Gastroesophageal sphincter (tissue), 4 donors: ENCODE results near the genes OR4C3, OR4A47, OR4A15 and OR5M3.

DNA sequence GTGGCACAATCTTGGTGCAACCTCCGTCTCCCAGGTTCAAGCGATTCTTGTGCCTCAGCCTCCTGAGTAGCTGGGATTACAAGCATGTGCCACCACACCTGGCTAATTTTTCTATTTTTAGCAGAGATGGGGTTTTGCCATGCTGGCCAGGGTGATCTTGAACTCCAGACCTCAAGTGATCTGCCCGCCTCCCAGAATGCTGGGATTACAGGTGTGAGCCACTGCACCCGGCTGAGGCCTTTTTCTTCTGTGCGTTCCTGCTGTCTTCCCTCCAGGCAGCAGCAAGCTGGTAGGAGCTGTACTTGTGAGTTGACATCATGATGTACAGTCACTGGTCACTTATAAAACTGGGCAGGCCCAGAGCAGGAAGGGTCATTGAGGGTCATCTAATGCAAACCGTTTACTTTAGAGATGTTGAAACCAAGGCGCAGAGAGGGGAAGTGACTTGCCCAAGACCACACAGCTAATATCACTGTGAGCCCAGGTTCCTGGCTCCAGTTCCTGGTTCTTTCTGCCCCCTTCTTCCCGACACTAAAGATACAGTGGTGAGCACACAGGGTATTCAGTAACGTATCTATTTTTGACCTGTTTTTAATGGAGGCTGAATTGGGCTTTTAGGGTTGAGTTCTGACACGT is 27.2 kb downstream of the PTPRJ start:
- PRO-cap, result no peak
- RAMPAGE, long total RNA, 4 experiments, result no peak in any of the 4 experiments

GRCh38 chr11:48020143-48020829 is 39.9 kb downstream of the PTPRJ start:
- PRO-cap, result no peak
- RAMPAGE, long total RNA, 4 experiments, result no peak in any of the 4 experiments

DNA sequence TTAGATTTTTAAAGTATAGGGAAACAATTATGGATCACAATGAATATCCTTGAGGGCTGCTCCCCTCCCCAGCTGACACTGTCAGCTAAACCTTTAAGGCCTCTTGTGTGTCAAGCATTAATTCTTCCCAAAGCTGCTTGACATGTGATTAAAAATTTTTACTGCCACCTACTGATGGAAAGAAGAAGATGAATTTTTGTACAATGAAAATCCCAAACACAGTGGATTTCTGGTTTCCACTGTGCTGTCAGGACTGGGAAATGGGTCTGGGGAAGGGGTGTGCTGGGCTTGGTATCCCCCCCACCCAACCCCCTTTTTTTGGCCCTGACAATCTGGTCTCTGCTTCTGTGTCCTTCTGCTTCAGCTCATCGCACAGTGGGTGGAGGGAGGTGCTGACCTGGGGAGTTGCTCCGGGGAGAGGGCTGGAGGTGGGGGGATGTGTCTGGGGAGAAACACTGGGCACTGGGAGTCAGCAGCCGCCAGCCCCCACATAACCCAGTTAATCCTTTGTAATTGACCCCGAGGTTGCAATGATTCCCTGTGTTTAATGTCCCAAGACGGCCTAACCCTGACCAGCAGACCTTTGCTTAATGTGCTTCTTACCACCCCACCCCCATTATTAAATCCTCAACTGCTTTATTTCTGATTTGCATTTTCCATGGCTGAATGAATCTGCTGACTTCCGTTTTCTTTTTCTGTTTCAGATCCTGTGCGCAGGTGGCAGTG is 107.1 kb upstream of the OR4B1 start:
- PRO-cap, result no peak
- RAMPAGE, long total RNA, 4 experiments, result no peak in any of the 4 experiments

GRCh38 chr11:48170884-48171317 is 45.7 kb upstream of the OR4B1 start:
- PRO-cap, result no peak
- RAMPAGE, long total RNA, 4 experiments, result no peak in any of the 4 experiments

DNA sequence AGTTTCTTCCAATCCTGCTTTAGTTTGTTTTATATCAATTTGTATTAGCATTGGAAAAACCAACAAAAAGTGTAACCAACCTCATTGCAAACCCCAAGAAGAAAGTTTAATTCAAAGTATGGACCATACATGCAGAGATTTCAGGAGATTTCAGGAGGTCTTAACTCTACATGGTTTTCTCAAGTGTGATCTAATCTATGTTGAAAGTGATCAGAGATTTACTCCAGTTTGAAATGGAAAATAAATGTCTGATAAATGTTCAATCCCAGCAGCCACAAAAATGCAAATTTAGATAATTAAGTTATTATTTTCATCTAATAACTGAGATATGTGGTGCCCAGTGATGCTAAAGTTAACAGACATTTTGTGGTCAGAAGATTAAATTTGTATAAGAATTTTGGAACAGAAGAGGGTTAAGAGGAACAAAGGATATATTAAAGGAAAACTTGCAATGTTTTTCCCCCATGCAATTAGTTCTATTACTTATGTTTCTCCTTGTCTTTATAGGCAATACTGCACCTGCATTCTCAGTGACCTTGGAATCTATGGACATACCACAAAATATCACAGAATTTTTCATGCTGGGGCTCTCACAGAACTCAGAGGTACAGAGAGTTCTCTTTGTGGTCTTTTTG is at the start of gene OR4C3:
OR4C3 (plus strand) TSS at position 444 of the 635 bp plus-strand sequence.
- PRO-cap, result no peak
- RAMPAGE, long total RNA, 4 experiments, result no peak in any of the 4 experiments

- PRO-cap, result no peak
- RAMPAGE, long total RNA, 4 experiments, result no peak in any of the 4 experiments
These were observed at the start of gene OR4A47 for GRCh38 chr11:48488463-48489022. Gene OR4A47 (plus strand): TSS chr11:48488793.

- PRO-cap, result no peak
- RAMPAGE, long total RNA, 4 experiments, result no peak in any of the 4 experiments
These were observed at the start of gene OR4A15 for GRCh38 chr11:55367567-55368171. Gene OR4A15 (plus strand): TSS chr11:55367974.

- PRO-cap, result no peak
- RAMPAGE, long total RNA, 4 experiments, result no peak in any of the 4 experiments
These were observed at the start of gene OR5M3 for GRCh38 chr11:56473168-56473515. Gene OR5M3 (minus strand): TSS chr11:56473352.

DNA sequence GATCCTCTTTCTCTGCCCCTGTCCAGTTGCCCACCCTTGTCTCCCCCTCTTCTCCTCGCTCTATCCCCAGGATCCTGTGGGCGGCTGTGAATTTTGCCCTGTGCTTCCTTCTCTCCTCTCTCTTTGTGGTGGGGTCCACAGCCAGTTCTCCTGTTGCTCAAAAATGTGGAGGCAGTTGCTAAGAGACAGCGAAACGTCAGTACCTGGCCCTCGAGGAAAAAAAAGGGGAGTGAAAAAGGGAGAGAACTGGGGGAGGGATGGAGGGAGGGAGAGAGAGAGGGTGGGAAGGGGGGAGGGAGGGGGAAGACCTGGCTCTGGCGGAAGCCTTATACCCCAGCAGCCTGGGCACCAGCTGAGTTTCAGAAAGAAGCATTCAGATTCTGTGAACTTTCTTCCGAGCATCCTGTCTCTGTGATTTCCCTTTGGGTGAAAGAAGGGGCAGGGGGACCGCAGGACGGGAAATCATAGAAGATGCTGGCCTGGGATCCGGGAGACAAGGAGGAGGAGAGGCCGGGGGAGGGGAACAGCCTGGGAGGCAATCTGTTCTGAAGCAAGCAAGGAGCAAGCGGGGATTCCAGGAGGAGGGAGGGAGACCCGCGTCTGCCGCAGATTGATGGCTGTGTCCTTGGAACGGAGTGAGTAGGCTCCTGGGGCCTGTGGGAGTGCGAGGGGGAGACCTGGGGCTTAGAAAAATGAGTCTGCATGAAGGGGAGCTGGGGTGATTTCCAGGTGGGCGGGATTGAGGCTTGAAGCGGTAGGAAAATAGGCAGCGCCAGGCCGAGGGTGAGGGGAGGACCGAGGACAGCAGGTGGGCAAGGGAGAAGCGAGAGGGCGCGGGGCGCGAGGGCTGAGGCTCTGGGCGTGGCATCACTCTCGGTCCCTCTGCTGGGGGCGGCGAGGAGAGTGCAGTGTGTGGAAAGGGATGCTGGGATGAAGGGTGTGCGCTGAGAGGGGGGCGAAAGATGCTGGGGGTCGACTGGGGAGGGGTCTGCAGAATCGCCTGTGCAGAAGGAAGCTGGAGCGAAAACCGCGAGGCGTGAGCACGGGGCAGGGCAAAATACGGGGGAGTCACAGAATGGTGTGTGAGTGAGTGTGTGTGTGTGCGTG is 1.8 kb upstream of the LRRC55 start:
- PRO-cap, result no peak
- RAMPAGE, long total RNA, 4 experiments, result no peak in any of the 4 experiments

- PRO-cap, result no peak
- RAMPAGE, long total RNA, 4 experiments, result no peak in any of the 4 experiments
These were observed 20.1 kb downstream of the APLNR start for GRCh38 chr11:57216862-57217533.

- PRO-cap, result no peak
- RAMPAGE, long total RNA, 4 experiments, result no peak in any of the 4 experiments
These were observed 20.9 kb downstream of the TNKS1BP1 start for GRCh38 chr11:57303892-57304270.

- PRO-cap, result unidirectional peak, minus-strand start at chr11:57322326; bidirectional peak, plus-strand start at chr11:57322805, minus-strand start at chr11:57322388
- RAMPAGE, long total RNA, 4 experiments, result start-site peak on the minus strand in 3 of 4 experiments, at chr11:57322287-57322368 at its widest, 53 to 95 reads per replicate
These were observed 2.4 kb downstream of the TNKS1BP1 start for GRCh38 chr11:57322142-57322944.

DNA sequence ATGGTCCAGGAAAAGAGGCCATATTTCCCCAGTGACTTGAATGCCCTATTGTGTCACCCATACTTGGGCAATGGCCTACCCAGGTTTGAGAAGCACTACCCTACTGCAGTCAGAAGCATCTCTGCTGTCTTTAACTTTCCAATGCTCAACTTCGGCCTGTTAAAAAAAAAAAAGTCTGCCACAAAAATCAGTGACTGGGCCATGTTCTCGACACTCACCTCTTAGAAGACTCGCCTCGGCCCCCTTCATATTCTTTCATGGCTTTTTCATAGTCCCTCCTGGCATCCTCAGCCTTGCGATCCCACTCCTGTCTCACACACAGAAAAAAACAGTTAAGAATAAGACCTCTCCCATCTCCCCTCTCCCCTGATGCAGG is 2.4 kb upstream of the TNKS1BP1 start:
- PRO-cap, result no peak
- RAMPAGE, long total RNA, 4 experiments, result no peak in any of the 4 experiments

DNA sequence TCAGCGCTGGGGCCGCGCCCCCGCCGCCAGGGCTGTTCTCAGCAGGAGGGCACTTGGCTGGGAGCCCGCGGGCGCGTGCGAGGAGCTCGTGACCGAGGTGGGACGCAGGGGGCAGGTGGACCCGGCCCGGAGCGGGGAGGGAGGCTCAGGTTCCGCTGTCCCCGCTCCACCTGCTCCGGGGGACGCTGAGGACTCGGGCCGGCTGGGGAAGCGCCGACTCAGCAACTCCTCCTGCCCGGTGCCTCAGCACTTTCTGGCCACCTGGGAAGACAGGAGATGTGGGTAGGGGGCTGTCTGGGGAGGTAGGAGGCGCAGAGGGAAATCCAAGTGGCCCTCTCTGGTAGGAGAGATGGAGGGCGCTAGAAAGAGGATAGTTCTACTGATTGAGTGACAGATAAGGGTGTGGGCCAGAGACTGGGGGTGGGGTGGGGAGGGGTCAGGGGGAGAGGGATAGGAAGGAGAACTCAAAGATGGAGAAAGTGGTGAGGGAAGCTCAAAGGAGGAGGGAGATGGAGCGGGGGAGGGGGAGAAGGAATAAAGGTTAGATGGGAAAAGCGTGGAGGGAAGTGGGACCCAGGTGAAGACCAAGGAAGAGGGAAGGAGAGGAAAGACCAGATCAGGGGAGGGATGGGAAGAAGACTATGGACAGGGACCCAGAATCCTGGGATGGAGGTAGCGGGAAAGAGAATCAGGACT is 839 bp downstream of the RTN4RL2 start:
- PRO-cap, result no peak
- RAMPAGE, long total RNA, 4 experiments, result no peak in any of the 4 experiments

- PRO-cap, result bidirectional peak, plus-strand start at chr11:57499840, minus-strand start at chr11:57499637
- RAMPAGE, long total RNA, 4 experiments, result no peak in any of the 4 experiments
These were observed 15.7 kb downstream of the SLC43A1 start for GRCh38 chr11:57499407-57500567.

- PRO-cap, result unidirectional peak, plus-strand start at chr11:57637774
- RAMPAGE, long total RNA, 4 experiments, result no peak in any of the 4 experiments
These were observed 12.1 kb downstream of the YPEL4 start for GRCh38 chr11:57637496-57638043.

- PRO-cap, result no peak
- RAMPAGE, long total RNA, 4 experiments, result no peak in any of the 4 experiments
These were observed 1.2 kb downstream of the SELENOH start for GRCh38 chr11:57742506-57742787.

DNA sequence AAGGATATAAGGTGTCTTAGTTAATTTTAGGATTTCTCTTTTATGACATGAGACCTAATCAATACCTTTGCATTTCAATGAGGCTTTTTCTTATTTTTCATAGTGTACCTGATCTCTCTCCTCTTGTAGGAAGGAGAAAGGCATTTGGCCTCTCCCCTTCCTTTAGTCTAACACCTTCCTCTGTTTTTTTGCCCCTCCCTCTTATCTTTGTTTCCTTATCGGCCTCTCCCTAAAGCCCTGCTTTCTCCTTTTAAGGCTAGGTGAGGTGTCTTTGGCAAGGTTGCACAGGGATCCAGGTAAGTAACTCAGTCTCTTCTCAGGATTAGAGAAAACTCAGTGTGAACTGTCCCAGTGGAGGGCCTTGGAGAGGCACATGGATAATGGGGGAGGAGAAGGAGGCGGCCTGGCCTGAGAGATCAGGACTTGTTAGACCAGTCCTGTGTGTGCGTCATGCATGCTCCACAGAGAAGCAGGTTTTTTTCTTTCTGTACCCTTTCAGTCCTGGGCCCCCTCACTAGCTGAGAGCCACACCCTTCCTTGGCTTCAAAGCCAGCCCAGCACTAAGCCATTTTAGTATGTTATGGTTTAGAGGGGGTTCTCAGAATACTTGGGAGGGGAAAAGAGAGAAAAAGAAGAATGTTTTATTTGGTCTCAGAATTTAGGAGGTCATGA is 19.9 kb downstream of the CTNND1 start:
- PRO-cap, result no peak
- RAMPAGE, long total RNA, 4 experiments, result no peak in any of the 4 experiments

- PRO-cap, result no peak
- RAMPAGE, long total RNA, 4 experiments, result no peak in any of the 4 experiments
These were observed 59.5 kb downstream of the CTNND1 start for GRCh38 chr11:57820986-57821578.

DNA sequence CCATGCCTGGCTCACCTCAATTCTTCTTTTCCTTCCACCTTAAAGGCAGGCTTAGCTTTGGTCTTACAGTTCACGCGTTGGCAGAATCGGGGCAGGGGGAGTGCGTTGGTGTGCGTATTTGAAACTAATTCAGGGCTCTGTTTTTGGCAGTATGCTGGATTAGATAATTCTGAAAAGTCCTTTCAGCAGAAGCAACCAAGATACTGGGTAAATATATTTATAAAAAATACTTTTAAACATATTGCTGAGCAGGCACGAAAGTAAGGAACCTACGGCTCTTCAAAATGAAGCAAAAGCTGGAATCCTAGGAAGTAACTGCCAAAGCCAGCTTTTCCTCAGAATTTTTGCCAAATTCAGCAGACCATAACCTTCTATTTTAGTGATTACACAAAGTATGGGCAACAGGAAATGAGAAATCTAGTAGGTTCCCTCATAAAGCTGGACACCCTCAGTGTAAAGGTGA is 60.6 kb downstream of the CTNND1 start:
- PRO-cap, result no peak
- RAMPAGE, long total RNA, 4 experiments, result no peak in any of the 4 experiments